HTERT-HM (cell line): ENCODE results near the gene OSBPL8.

GRCh38 chr12:76559613-76560455, at the start of gene OSBPL8:
Gene OSBPL8 (minus strand): TSS chr12:76559771.
- RRBS, result 1% methylated on average over 13 of the region's 52 CpGs

DNA sequence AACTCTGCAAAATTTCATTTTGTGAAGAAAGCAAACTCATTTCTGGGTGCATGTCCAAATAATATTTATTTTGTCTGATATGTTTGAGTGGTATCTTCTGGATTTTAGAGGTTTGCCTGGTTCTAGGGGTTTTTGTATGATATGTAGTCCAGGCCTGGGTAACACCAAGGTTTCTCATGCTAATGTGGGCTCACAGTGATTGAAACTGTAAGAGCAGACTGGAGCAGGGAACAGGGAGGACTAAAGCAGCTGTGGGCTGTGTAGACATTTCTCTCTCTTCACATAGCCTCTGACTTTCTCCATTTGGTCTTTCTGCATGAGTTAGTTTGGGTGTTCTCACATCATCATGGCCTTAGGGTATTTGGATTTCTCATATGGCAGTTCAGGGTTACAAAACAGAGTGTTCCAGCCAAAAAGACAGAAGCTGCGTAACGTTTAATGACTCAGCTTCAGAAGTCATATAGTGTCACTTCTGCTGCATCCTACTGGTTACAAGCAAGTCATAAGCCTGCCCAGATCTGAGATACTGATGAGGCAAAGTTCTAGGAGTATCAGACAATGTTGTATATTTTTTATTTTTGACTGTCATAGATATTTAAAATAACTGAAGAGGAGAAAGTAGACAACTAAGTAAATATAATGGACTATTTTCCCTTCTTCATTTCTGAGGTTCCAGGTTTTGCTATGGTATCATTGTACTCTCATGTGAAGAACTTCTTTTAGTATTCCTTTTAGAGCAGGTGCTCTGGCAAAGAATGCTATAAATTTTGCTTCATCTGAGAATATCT, 52.0 kb upstream of the OSBPL8 start:
- RRBS, result no CpG with 5 or more reads among the region's 2 CpGs

- RRBS, result no CpG with 5 or more reads among the region's 3 CpGs
Observed at GRCh38 chr12:76877431-76877733, 1.4 kb downstream of the CSRP2 start.

DNA sequence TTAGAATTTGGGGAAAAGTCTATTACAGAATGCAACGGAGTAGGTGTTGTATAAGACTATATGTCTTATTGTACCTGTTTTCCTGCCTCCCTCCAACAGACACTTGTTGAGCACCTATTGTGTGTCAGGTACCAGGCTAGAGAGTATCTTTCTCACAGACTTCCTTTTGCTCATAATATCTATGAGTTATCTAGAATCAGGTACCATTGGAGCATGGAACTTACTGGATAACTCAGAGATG, 323.1 kb upstream of the NAV3 start:
- RRBS, result no CpG with 5 or more reads among the region's 1 CpG

DNA sequence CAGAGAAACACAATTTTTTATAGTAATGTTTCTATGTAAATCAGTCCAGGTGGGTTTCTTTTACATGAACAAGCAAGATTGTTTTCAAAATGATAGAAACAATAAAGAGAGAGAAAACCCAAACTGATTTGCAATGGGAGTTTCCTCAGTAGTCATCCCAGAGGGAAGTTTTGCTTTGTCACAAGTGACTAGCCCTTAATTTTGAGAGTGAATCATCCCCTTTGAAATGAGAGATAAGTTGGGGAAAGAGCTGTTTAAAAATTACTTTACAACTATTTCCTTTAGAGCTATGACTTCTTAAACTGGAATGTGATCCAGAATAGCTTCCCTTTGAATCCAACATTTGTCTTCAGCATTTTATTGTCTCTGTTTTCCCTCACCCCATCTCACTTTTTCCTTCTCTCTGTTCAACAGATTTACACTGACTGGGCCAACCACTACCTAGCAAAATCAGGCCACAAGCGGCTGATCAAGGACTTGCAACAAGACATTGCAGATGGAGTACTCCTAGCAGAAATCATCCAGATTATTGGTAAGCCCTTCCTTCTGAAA, 109.3 kb downstream of the NAV3 start:
- RRBS, result no CpG with 5 or more reads among the region's 1 CpG

DNA sequence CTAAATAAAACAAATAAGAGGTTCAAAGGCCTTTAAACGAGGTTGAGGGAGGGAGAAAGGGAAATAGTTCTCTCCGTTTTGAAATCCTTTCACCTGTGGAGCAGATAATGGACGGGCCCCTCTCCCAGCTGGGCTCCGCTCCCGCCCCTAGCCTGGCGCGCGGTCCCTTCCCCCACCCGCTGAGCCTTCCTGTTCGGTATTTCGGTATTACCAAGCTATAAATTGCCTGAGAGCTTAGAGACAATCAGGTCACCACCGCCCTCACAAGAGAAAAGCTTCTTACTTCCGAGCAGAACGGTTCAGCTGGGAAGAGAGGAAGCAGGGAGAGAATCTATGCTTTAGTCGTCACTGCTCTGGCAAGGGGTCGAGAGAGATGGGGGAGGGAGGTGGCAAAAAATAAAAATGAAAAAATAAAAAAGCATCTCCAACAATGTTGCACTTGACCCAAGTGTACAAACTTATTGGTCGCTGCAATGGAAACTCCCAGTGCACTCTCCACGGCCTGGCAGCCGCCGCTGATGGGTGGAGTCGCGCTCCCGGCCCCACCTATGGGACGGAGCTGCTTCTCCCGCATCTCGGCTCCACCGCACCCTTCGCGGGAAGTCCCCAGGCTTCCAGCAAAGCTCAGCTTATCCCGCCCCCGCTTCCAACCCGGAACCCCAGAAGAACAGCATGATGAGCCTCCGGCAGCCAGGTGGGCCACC, 1.0 kb upstream of the SYT1 start:
- RRBS, result 1% methylated on average over 4 of the region's 33 CpGs

GRCh38 chr12:79044726-79045821, 180.5 kb downstream of the SYT1 start:
- RRBS, result no CpG with 5 or more reads among the region's 39 CpGs

GRCh38 chr12:79558047-79558513, 132.7 kb downstream of the PAWR start:
- RRBS, result no CpG with 5 or more reads among the region's 3 CpGs

GRCh38 chr12:79711752-79712069, 20.9 kb upstream of the PAWR start:
- RRBS, result no CpG with 5 or more reads among the region's 10 CpGs

DNA sequence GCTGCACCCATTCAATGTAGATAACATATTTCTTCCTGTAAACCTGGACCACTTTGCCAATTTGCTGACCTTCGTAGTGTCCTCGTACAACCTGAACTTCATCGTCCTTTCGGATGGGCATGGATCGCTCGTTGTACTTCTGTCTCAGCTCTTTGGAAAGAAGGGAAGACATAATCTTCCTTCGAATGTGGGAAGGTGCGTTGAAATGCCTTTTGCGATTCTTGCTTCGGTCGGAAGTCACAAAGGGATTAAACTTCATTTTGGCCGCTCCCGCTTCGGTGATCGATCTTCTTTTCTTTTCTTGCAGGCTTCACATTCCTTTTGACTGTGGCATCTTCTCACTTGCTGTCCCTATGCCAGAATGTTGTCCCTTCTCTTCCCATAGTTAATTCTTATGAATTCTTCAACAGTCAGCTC, 3.7 kb downstream of the OTOGL start:
- RRBS, result no CpG with 5 or more reads among the region's 15 CpGs

GRCh38 chr12:80219308-80219903, 120.1 kb downstream of the OTOGL start:
- RRBS, result no CpG with 5 or more reads among the region's 4 CpGs

- RRBS, result no CpG with 5 or more reads among the region's 1 CpG
Observed at GRCh38 chr12:80697269-80697784, 10.1 kb upstream of the MYF6 start.

DNA sequence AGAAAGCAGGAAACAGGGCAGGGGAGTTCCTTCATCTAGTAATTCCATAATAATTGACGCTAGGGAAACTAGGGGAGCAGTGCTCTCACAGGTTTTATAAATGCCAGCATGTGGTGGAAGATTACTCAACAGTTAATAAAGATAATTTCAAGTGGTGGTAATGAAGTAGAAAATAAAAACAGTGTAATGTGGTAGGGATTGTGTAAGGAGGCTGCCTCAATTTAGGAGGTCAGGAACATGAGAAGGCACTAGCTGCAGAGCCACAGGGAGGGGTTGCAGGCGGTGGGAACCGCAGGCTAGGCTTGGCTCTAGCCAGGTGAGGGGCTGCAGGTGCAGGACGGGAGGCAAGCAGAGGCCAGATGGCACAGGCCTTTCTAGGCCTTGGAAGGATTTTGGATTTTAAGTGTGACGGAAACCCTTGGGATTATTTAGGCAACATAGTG, 743 bp downstream of the METTL25 start:
- RRBS, result no CpG with 5 or more reads among the region's 5 CpGs

DNA sequence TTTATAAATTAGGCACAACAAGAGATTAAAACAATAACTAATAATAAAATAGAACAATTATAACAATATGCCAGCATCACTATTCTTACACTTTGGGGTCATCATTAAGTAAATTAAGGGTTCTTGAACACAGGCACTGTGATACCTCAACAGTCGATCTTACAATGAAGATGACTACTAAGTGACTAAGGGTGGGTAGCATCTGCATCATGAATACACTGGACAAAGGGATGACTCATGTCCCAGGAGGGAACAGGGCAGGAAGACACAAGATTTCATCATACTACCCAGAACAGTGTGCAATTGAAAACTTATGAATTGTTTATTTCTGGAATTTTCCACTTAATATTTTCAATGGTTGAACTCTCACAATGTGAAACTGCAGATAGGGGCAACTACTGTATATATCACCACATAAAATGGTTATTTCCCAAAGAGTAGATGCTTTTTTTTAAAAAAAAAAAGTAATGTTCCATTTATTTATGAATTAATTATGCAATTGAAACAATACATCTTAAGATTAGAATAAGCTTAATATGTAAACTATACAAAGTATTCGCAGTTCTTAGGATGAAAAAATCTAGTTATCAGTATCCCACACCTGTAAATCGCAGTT, 19.6 kb downstream of the TSPAN19 start:
- RRBS, result no CpG with 5 or more reads among the region's 3 CpGs

DNA sequence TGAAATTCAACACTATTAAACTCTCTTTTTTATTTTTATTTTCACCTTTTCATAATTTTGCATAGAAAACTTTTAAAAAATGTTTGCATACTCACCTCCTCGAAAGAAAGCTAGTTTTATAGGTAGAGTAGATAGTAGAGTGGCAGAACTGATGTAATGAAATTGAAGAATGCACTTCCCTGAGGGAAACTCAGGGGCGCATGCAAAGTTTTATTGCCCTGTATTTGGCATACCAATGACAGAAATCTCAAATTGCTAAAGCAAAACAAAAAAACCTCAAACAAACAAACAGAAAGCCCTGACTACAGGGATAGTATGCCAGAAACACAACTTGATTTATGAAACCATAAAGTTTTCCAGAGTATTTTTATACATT, 1.9 kb downstream of the RASSF9 start:
- RRBS, result no CpG with 5 or more reads among the region's 2 CpGs

DNA sequence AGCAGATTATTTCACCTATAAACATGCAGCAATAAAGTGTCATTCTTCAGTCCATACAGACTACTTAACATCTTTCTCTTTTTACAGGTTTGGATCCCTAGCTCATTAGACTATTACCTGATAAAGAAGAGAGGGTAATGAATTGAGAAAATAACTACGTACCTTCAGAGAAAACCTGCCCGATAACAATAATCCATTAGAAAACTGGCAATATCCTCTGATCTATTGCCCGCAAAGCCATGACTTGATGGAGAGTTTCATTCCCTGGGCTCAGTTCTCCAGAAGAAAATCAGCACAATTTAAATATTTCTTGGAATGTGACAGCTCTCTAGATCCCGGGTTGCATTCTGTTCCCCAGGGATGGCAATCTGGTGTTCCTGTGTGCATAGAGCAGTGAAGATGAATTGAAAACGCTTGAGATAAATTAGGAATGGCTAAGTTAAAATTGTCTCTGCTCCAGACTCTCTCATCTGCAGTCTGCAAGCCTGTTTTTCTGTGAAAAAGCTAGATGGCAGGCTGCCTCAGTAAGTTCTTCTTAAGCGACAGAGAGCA, 582.4 kb upstream of the MGAT4C start:
- RRBS, result no CpG with 5 or more reads among the region's 6 CpGs

- RRBS, result no CpG with 5 or more reads among the region's 9 CpGs
Observed at GRCh38 chr12:88036251-88037159, 1.2 kb downstream of the C12orf29 start.

DNA sequence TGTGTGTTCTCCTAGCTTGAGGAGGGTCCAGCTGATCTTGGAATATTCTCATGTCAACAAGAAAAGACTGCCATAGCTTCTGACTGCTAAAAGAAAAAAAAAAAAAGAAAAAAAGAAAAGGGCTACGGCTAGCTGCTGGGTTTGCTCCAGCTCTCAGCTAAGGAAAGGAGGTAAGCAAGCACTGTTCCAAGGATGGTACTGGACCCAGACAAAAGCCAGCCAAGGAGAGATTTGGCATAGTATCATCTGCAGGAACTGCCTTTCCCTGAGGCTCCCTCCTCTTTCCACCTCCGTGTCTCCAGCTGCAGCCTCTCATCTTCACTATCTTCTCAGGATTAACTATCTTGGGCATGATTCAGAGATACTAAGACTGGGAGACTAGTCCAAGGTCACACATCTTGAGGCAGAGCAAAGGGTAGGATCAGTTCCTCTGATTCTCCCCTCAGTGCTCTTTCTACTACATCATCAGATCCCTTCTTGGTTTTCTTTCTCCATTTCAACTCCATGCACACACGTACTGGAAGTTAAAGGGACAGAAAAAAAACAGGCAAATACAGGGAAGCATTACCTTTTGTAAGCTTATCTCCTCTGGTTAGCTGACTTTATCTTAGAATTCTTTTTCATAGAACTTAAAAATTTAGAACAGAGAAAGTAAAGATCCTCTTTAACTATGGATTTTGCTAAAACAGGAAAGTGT, 5.9 kb downstream of the KITLG start:
- RRBS, result no CpG with 5 or more reads among the region's 3 CpGs

DNA sequence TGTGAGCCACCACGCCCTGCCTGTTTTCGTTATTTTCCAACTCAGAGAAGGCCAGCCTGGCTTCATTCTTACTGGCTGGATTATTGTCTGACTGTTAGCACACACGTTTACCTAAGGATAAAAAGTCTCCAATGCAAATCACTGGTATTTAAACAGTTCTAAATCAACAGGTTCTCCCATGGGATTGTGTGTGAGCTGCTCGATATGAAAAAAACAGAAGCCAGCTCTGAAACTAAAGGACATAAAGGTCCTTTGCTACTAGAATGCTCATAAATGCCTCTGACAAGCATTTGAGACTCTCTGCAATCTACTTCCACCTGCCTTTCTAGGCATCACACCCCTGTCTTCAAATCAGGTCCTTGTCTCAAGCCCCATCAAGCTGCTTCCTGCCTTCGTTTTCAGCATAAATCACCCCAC, 265.0 kb downstream of the DUSP6 start:
- RRBS, result no CpG with 5 or more reads among the region's 5 CpGs

DNA sequence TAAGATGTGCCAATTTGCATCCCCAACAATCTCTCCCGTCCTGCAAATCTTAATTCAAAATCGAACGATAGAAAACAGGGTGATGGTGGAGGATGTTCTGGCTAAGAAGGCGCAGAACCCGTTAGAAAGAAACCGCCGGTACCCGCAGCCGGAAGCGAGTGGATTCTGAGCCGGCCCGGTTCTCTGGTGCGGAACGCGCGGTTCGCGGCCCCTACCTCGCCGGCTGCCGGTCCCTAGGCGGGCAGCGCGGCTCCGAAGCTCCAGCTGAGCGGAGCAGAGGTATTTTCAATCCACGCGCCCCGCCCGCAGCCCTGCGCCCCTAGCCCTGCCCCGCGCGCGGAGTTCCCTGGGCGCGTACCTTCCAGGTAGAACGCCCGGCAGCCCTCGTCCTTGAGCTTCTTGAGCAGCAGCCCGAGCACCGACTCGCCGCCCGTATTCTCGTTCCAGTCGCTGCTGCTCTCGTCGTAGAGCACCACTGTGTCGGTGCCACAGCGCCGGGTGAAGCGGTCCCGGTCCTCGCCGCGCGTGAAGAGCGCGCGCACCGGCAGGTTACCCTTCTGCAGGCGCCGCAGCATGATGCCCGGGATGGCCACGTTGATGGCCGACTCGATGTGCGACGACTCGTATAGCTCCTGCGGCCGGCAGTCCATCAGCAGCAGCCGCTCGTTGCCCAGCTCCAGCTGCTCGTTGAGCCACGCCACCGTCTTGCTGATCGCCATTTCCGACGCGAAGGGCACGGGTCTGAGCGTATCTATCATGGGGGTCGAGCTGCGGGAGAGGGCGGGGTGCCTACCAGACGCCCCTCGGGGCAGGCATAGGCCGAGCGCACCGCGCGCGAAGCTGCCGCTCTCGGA, 792 bp downstream of the DUSP6 start:
- RRBS, result 1% methylated on average over 28 of the region's 97 CpGs